Trachea (tissue), 1 donor: ENCODE measurements around the genes KIF16B, DZANK1 and DTD1.

DNA sequence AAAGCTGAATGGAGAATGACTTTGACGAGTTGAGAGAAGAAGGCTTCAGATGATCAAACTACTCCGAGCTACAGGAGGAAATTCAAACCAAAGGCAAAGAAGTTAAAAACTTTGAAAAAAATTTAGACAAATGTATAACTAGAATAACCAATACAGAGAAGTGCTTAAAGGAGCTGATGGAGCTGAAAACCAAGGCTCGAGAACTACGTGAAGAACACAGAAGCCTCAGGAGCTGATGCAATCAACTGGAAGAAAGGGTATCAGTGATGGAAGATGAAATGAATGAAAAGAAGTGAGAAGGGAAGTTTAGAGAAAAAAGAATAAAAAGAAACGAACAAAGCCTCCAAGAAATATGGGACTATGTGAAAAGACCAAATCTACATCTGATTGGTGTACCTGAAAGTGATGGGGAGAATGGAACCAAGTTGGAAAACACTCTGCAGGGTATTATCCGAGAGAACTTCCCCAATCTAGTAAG, 65.7 kb downstream of the FLRT3 start:
- PRO-cap = no peak

- PRO-cap = no peak
Observed at GRCh38 chr20:15045642-15046208, 708.3 kb upstream of the FLRT3 start.

DNA sequence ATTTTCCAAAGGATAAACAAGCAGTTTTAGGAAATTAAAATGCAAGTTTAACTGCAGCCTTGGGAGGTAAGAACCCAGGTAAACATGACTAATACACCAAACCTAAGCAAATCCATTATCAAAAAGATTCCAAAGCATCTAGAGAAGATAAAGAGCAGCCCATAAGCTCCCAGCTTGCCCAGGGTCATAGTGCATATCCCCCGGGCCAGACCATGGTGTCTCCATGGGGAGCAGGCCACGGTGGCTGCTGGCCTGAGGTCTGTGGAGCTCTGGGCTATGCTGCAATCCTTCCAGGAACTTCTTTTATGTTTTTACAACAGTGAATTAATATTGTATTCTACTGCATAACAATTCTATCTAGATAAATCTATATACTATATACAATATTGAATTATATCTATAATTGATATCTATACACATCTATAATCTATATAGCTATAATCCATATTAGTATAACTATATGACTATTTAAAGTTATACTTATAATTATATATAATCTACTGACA, 278.2 kb downstream of the KIF16B start:
- PRO-cap = no peak

- PRO-cap = bidirectional peak, plus-strand start at chr20:16573511, minus-strand start at chr20:16573322
Observed at GRCh38 chr20:16572839-16573936, at the start of gene KIF16B. Gene KIF16B (minus strand): TSS chr20:16573448.

GRCh38 chr20:16575391-16575915, 2.2 kb upstream of the KIF16B start:
- PRO-cap = no peak

DNA sequence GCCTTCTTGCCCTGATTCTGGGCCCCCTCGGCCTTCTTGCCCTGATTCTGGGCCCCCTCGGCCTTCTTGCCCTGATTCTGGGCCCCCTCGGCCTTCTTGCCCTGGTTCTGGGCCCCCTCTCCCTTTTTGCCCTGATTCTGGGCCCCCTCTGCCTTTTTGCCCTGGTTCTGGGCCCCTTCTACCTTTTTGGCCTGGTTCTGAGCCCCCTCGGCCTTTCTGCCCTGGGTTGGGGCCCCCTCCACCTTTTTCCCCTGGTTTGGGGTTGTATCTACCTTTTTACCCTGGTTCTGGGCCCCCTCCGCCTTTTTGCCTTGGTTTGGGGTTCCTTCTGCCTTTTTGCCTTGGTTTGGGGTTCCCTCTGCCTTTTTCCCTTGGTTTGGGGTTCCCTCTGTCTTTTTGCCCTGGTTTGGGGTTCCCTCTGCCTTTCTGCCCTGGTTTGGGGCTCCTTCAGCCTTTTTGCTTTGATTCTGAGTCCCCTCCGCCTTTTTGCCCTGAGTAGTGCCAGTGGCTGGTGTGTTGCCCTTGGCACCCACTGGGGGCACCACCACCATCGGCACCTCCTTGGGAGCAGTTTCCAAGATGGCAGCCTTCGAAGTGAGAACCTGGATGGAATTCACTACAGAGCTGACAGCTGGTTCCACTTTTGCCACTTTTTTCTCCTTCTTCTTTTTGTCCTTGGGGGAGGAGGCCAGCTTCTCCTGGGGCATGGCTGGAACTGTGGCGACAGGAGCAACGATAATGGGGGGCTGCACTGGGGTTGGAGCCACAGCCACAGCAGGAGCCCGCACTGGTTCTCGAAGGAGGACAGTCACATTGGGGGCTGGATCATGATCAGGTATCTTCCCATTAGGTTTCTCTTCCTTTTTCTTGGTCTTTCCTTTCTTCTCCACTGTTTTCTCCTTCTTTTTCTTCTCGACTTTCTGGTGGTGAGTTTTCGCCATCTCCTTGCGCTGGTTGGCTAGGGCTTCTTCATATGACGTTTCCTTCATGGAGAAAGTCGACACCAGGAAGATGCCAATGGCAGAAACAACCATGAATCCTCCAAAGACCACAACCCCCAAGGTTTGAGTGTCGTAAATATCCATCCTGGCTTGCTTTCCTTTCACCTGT, 22.3 kb downstream of the RRBP1 start:
- PRO-cap = no peak

DNA sequence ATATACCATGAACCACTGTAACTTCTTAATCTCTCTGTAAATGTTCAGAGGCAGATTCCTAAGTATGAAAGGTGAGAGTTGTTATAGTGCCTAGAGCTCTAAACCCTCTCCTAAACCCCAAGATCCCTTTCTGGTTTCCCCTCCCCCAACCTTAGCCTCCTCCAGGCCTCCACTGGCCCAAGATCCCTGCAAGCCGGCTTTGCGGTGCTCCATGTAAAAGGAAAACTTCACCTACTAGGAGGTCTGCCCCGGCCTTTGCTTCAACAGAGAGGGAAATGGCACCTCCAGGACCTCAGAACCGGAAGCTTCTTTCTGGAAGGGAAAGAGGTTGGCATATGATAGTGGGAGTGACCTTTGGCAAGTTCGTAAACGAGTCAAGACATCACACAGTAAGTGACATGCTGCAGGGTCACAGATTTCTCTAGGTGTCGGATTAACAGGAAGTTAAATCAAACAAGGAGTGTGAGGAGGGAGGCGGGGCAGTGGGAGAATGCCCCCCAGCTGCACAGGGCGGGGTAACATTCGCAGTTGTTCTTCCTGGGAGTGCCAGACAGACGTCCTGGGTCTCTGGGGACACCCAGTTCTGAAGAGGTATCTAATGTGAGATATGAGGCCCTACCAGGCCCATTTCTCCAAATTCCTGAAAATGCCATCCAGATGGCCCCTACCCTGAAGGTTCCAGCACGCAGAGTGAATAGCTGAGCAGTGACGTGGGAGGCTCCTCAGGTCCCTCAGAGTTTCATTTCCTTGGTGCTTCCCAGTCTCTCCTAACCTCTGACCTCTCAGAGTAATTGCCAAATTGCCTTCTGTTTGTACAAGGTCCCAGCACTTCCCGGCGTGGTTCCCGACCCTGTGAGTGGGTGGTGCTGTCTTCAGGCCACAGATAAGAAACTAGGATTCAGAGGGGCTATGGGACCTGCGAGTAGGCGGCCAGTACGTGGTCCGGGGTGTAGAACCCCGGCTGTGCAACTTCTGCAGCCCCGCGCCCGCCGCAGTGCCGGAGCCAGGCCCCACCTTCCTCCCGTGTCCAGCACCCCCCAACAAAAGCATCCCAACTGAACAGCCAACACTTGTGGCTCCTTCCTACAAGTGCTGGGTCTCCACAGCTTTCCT, 1.9 kb downstream of the RRBP1 start:
- PRO-cap = unidirectional peak, plus-strand start at position 527 of the sequence; unidirectional peak, plus-strand start at position 549 of the sequence

- PRO-cap = no peak
Observed at GRCh38 chr20:17821788-17822499, 122.2 kb downstream of the BANF2 start.

DNA sequence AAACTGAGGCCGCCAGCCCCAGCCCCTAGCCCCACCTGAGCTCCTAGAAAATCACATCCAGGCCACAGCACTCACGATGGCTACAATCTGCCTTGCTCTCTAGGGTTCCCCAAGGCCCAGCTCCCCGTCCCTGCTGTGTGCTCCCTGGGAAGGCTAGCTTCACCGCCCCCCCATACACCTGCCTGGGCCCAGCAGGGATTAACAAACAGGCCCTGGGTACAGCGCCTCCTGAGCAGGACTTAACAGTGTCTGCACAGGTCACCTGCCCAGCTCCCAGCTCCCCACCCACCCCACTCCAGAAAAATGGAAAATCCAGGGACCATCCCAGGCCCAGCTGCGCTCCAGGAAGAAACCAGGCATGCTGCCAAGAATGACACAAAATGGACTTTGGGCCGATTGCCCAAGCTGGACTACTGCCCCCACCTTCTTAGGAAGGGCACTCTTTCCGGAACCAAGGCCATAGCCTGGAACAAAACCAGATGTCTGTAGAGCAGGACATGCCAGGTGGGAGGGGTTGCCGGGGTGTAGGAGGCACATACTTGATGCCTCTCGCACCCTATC, 105.0 kb downstream of the SNX5 start:
- PRO-cap = no peak

GRCh38 chr20:17936635-17937295, 31.8 kb downstream of the SNX5 start:
- PRO-cap = no peak

GRCh38 chr20:17938726-17939385, 29.7 kb downstream of the SNX5 start:
- PRO-cap = no peak

- PRO-cap = no peak
Observed at GRCh38 chr20:17969713-17970421, 1.0 kb downstream of the MGME1 start.

DNA sequence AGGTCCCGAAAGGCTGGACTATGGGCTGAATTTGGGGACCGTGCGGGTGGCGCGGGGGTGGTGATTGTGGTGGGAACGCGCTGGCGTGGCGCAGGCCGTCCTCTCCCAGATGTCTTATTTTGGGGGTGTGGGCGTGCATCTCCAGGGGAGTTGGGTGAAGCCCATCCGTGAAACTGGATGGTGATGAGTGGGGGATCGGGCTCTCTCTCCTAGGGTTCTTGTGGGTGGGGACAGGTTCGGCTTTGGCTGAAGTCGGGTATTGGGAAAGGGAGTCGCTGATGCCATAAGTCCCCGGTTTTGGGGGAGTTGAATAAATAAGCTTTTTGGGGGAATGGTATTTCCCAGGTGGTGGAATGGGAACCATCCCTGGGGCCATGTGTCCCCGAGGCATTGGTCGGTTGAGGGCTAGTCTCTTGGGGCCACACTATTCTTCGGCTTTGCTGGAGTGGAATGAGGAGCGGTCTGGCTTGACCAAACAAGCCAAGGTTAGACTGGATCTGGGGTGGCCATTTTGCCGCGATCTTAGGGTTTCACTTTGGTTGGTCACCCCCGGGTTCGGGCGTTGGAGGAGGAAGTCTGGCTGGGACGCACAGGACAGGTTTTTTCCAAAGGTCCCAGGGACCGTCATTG, 452 bp downstream of the ZNF133 start:
- PRO-cap = no peak

DNA sequence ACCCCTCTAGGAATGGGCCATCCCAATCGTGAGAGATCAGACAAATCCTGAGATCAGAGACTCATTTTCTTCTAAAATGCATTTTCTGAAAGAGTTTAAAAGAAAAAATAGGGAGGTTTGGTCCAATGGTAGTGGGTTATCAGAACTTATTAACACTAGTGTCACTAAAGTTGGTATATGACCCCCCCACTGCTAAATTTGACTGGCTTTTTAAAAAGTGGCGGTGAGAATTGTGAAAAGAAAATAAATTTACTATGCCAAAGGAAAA, 40.5 kb downstream of the ZNF133 start:
- PRO-cap = no peak

GRCh38 chr20:18451709-18452685, 14.8 kb downstream of the DZANK1 start:
- PRO-cap = no peak

- PRO-cap = unidirectional peak, minus-strand start at chr20:18466774; bidirectional peak, plus-strand start at chr20:18467391, minus-strand start at chr20:18467003
Observed at GRCh38 chr20:18466447-18467249, at the start of gene DZANK1. Gene DZANK1 (minus strand): TSS chr20:18467030.

DNA sequence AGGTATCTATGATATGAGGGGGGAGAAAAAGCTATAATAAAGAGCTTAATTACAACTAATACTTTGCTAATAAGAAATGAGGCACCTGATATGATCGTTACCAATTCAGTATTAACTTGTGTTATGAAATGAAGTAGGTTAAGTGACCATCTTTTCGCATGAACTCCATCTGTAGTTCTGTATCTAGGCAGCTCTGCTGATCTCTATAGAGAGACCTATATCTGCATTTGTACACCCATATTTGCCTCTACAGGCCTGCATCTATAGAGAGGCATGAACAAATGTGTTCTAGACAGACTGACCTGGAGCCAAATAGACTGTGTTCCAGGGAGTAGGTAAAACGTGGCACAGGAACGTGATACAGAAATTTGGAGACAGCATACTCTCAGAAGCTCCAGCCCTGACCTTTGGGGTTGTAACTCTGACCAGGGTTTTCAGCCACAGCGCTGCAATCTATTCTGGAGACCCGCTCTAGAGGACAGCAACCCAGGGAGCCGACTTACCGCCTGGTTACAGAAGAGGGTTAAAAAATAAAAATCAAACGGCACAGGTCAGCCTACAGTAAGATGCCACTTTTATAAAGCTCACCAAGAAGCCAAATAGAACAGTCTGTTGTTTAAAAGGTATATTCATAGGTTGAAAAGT, 1.0 kb downstream of the RBBP9 start:
- PRO-cap = no peak

- PRO-cap = bidirectional peak, plus-strand start at chr20:18587990, minus-strand start at chr20:18587806; unidirectional peak, plus-strand start at chr20:18588119
Observed at GRCh38 chr20:18587593-18588820, at the start of gene DTD1. Gene DTD1 (plus strand): TSS chr20:18588054.

DNA sequence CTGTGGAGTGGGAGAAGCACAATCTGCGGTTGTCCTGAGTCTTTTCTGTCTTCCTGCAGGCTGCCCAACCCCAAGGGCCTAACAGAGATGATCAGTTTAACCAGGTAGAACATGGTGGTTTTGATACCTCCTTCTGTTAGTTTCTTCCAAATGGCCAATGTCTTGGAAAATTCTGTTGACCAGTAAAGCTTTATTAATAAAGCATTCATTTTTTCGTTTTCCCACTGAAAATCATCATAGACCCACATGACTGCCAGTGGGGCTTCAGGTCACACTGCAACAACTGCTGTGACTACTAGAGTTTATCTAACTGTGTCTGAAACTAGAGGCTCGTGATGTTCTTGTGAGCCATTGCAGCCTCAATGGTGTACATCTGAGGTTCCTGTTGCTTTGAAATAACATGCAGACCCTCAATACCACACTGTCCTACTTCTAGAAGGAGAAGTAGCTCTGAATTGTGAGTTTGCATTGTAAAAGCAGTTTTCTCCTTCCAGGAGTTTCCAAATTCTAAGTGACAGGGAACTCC, 27.5 kb downstream of the SLC24A3 start:
- PRO-cap = no peak

GRCh38 chr20:19751026-19751658, 6.9 kb upstream of the RIN2 start:
- PRO-cap = no peak